Natural killer cell (primary cell): ENCODE measurements around a stretch of chr1.

DNA sequence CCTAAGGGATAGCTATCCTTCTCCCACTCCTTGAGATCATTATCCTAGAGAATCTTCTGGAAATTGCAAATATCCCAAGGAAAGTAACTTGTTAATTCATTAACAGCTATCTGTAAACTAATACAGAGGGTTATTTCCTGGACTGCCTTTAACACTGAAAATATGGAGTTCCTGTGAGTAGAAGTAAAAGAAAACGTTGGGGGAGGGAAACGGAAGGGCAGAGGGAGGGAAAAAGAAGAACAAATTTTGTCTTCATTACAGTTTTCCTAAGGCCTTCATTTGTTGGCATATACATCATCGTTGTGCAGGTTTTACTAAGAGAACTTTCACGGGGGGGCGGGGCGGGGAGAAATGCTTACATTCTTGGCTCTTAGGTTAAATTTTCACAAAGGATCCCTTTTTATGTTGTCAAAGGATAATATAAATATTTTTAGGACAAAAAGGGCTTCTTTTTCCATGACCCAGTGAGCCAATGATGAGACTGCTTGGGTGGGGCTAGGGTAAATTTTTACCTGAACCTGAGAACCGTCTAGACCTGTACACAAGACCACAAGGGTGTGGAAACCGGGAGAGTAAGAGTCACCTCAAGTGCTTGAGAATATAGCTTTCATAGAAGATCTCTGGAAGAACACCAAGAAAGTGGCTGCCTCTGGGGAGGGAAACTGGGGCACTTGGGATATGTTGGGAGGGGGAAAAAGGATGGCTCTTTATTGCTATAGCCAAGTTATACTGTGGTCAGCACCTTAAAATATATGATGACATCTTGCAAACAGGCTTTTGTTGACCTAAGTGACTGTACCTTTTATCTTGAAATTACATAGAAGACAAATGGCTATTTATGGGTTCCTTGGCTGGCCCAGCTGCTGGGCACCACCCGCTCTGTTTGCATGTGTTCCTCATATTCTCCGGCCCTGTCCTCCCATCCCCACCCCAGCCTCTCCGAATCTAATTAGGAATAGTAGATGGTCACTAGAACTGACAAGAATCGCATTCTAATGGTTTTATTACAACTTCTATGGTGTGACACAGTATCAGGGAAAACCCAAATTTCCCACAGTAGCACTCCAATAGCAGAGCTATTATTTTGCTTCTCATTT, 2.0 kb upstream of the UTP25 start:
- PRO-cap, result no peak

DNA sequence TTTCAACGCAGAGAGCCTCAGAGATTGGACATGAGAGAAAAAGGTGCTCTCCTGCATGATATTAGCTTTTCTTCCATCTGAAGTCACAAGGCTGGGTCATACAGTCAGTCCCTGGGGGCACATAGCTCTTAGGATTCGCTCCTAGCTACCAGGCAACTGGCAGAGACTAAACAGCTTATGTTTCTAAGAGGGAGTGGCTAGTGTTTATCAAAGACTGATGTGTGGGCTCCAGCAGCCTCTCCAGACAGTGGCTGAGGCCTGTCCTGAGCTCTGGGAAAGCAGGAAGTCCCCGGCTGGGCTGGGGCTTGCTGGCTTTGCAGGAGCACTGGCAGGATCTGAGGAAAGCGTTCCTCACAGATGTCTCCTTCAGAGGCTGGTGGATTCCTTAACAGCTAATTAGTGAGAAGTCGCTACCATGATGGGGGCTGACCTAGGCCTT, 33.7 kb upstream of the HHAT start:
- PRO-cap, result no peak

- PRO-cap, result no peak
Observed at GRCh38 chr1:210328040-210328473, 645 bp upstream of the HHAT start.

GRCh38 chr1:210373632-210374392, 45.1 kb downstream of the HHAT start:
- PRO-cap, result unidirectional peak, minus-strand start at chr1:210374270

DNA sequence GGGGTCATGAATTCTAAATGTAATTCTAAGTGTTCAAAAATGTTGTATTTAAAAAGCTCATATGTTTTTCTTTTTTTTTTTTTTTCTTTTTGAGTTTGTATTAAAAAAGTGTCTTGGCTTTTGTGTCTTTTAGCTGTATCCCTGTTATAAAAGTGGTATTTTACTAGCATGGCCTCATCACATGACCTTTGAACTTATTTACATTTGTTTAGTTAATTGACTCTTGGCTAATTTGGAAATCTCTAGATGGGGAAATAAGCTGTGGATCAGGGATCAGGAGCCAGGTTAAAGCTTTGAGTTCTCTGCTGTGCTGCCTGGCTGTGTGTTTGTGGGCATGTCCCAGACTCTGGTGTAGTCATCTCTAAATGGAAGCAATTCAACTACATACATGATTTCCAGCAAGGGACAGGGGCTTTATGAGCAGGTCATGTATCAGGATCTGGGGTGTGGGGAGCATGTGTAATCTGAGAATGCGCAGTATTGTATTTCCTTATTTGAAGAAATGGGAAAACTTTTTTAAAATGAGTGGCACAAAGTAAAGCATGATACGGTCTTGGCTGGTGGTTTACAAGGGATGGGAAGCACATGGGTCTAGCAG, 56.6 kb downstream of the HHAT start:
- PRO-cap, result no peak

DNA sequence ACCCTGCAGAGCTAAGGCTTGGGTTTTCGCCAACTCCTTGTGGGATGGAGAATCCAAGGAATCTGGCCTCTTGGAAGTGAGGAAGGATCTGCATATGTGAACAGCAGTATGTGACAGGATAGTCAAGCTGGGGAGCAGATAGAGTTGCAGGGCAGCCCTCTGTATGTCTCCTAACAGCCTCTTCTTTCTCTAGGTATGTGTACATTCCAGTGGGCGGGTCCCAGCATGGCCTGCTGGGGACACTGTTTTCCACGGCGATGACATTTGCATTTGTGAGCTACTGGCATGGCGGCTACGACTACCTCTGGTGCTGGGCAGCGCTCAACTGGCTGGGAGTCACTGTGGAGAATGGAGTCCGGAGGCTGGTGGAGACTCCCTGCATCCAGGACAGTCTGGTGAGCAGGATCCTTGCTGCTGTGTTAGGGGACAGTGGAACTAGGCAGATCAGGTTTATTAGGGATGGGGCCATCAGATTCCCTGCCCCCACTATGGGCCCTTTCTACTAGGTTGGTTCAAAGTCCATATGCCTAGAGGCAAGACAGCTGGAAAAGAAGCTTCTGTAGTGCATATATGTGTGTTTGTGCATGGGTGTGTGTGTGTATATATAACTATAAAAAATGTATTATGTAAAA, 259.1 kb downstream of the HHAT start:
- PRO-cap, result no peak

DNA sequence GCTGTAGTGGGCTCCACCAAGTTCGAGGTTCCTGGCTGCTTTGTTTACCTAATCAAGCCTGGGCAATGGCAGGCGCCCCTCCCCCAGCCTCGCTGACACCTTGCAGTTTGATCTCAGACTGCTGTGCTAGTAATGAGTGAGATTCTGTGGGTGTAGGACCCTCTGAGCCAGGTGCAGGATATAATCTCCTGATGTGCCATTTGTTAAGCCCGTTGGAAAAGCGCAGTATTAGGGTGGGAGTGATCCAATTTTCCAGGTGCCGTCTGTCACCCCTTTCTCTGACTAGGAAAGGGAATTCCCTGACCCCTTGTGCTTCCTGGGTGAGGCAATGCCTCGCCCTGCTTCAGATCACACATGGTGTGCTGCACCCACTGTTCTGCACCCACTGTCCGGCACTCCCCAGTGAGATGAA, 146.0 kb downstream of the KCNH1 start:
- PRO-cap, result no peak

DNA sequence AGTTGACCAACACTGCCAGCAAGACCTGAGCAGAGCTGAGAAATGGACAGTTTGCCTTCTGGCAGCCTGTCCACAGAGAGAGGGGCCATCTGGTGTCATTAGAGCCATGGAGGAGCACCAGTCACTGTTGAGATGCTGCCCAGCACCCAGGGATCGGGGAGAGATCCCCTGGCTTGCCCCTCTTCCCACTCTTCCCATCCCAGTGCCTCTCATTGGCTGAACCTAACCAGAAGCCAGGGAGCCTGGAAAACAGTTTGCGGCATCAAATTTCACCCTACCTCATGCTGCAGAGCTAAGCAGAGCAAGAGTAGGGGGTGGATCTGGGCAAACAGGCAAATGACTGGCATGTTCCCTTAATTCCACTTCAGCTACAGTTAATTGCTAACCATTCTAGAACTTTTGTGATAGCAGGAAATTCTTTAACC, 19.1 kb downstream of the TRAF5 start:
- PRO-cap, result no peak

GRCh38 chr1:211366325-211366954, 39.8 kb downstream of the TRAF5 start:
- PRO-cap, result no peak

DNA sequence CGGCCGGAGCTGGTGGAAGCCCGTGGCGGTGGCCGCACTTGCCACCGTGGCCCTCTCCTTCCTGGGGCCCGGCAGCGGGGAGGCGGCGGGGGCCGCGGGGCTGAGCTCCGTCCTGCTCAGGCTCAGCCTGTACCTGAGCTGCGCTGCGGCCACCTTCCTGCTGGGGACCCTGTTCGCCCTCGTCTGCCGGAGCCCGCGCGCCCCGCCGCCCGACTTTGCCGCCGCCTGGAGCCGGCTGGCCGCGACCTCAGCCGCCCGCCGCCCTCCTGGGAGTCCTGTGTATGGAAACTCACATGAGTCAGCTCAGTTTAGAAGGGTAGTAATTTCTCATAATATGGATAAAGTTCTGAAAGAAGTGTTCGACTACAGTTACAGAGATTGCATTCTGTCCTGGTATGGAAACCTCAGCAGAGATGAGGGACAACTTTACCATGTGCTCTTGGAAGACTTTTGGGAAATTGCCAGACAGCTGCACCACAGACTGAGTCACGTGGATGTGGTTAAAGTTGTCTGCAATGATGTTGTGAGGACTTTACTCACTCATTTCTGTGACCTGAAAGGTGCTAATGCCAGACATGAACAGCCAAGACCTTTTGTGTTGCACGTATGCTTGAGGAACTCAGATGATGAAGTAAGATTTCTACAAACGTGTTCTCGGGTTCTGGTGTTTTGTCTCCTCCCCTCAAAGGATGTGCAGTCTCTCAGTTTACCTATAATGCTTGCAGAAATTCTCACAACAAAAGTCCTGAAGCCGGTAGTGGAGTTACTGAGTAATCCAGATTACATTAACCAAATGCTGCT, 75.1 kb downstream of the RD3 start:
- PRO-cap, result unidirectional peak, minus-strand start at position 185 of the sequence

- PRO-cap, result no peak
Observed at GRCh38 chr1:211548538-211549518, 30.1 kb downstream of the SLC30A1 start.

- PRO-cap, result bidirectional peak, plus-strand start at chr1:211579418, minus-strand start at chr1:211579084; bidirectional peak, plus-strand start at chr1:211579716, minus-strand start at chr1:211579594
Observed at GRCh38 chr1:211579355-211580400, 717 bp upstream of the SLC30A1 start.

- PRO-cap, result no peak
Observed at GRCh38 chr1:211603033-211603973, 24.3 kb upstream of the SLC30A1 start.

DNA sequence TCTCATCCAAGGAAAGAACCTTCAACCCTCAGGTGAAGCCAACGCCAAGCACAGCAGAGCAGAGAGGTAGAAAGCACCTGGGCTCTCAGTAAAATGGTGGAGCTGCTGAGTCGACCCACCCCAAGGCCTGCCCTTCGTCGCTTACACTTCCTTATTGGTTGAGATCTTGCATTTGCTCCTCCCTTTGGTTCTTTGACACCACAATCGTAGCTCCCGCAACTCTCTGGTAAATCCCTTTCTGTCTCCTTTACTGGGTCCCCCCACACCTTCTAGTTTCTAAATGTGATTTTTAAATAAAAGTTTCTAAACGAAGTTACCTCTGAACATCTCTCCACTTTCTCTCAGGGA, 27.5 kb upstream of the SLC30A1 start:
- PRO-cap, result bidirectional peak, plus-strand start at position 216 of the sequence, minus-strand start at position 129 of the sequence

- PRO-cap, result no peak
Observed at GRCh38 chr1:211611118-211611685, 32.2 kb upstream of the SLC30A1 start.

DNA sequence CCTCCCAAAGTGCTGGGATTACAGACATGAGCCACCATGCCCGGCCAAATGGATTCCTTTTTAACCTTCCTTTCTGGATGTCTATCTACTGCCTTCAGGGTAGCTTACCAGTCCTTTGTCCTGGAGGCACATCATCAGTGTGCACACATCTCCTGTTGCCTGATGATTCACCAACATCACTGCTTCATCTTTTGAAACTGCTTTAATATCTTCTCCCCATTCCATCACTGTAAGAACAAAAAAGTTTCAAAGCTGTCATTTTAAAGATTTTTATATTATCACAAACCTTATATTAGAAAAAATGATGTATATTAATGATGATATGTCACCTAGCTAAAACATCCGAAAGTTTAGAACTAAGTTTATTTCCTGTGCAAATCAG, 37.6 kb downstream of the LPGAT1 start:
- PRO-cap, result no peak

GRCh38 chr1:211826453-211827126, 4.0 kb downstream of the LPGAT1 start:
- PRO-cap, result no peak

DNA sequence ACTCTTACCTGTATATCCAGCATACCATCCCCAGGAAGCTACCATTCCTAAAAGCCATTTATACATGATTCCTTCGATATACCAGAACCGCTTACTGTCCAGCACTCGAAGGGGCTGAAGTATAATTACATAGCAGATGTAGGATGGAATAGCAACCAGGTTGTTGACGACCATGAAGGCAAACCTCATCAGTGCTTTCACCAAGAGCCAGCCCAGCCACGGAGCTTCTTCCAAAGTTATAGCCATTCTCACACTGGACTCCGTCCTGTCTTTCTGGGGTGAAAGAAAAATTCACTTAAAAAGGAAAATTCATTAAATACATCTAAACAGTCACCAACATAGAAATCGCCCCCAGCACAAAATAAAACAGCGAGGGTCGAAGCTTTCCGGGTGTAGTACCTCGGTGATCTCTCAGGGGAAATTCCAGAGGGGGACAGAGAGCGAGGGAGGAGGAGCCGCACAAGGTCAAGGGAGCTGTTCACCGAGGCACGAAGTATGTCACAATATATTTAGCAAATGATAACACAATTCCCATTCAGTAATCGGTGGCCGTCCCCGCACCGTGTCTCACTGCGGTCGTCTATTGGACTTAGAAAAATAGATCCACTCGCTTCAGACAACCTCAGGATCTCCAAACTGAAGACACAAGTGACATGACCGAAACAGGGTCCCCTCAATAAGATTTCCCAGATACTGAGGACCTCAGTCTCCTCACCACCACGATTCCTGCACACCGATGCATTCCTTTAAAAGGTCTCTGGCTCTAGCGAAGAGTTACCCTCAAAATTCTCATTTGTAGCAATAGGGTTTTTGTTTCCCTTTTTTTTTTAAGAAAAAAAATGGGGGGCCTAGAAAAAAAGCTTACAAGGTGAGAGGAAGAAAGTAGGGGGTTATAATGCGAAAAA, 1.3 kb downstream of the LPGAT1 start:
- PRO-cap, result no peak

GRCh38 chr1:211903842-211904421, 73.4 kb upstream of the LPGAT1 start:
- PRO-cap, result no peak

DNA sequence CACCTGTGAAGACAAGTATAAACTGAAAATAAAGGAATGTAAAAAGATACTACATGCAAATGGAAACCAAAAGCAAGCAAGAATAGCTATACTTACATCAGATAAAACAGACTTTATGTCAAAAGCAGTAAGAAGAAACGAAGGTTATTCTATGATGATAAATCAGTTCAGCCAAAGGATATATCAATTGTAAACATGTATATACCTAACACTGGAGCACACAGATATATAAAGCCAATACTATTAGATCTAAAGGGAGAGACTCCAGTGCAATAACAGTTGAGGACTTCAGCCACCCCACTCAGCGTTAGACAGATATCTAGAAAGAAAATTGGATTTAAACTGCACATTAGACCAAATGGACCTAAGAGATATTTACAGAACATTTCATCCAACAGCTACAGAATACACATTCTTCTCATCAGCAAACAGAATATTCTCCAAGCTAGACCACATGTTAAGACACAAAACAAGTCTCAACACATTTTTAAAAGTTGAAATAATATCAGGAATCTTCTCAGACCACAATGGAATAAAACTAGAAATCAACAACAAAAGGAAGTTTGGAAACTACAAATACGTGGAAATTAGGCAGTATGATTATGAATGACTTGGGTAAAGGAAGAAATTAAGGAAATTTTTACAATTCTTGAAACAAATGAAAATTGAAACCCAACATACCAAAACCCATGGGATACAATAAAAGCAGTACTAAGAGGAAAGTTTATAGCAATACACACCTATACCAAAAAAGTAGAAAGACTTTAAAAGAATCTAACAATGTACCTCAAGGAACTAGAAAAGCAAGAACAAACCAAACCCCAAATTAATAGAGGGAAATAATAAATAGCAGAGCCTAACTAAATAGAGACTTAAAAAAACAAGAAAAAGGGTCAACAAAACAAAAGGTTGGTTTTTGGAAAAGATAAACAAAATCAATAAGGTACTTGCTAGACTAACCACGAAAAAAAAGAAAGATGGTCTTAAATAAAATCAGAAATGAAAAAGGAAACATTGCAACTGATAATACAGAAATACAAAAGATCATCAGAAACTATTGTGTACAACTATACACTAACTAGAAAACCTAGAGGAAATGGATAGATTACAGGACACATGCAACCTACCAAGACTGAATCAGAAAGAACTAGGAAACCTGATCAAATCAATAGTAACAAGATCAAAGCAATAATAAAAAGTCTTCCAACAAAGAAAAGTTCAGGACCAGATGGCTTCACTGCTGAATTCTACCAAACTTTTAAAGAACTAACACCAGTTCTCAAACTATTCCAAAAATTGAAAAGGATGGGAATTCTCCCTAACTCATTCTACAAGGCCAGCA, 22.8 kb downstream of the DTL start:
- PRO-cap, result no peak